K562 (cell line): ENCODE data around the genes SGSH and ENDOV.

- RAMPAGE, long total RNA = start-site peak on the minus strand at chr17:80220322-80220361, 93 and 40 reads in 2 replicates; start-site peak on the plus strand at chr17:80220419-80220454, 19 and 24 reads in 2 replicates
- RRBS = 6% methylated on average over 23 of the region's 60 CpGs
PRO-cap:
- standard = bidirectional peak, plus-strand start at chr17:80220427, minus-strand start at chr17:80220333
- CoPRO, capped RNA only, 2 experiments = peak in 2 of 2 experiments; most common plus-strand start chr17:80220427 (in 1); most common minus-strand start chr17:80220333 (in 1)
- CoPRO, capped and uncapped RNA, 2 experiments = no peak in any of the 2 experiments
- CoPRO, uncapped RNA only, 2 experiments = no peak in any of the 2 experiments
CAGE:
- cytosol, long polyA plus RNA = no peak
- long polyA plus RNA = no peak
- nucleolus, long total RNA = no peak
- nucleus, long polyA plus RNA = no peak
Observed at GRCh38 chr17:80220033-80220591, at the start of gene SGSH. SGSH (minus strand) TSS chr17:80220333.

- RAMPAGE, long total RNA = no peak
- RRBS = no CpG with 5 or more reads among the region's 14 CpGs
PRO-cap:
- standard = no peak
- CoPRO, capped RNA only, 2 experiments = no peak in any of the 2 experiments
- CoPRO, capped and uncapped RNA, 2 experiments = no peak in any of the 2 experiments
- CoPRO, uncapped RNA only, 2 experiments = peak in 1 of 2 experiments; most common plus-strand start chr17:80263618 (in 1)
CAGE:
- cytosol, long polyA plus RNA = no peak
- long polyA plus RNA = no peak
- nucleolus, long total RNA = no peak
- nucleus, long polyA plus RNA = no peak
Observed at GRCh38 chr17:80263128-80263785, 2.6 kb downstream of the RNF213 start.

- RAMPAGE, long total RNA = no peak
- RRBS = no CpG with 5 or more reads among the region's 13 CpGs
PRO-cap:
- standard = no peak
- CoPRO, capped RNA only, 2 experiments = no peak in any of the 2 experiments
- CoPRO, capped and uncapped RNA, 2 experiments = no peak in any of the 2 experiments
- CoPRO, uncapped RNA only, 2 experiments = no peak in any of the 2 experiments
CAGE:
- cytosol, long polyA plus RNA = no peak
- long polyA plus RNA = no peak
- nucleolus, long total RNA = no peak
- nucleus, long polyA plus RNA = no peak
Observed at GRCh38 chr17:80345432-80345784, 69.6 kb upstream of the ENDOV start.

DNA sequence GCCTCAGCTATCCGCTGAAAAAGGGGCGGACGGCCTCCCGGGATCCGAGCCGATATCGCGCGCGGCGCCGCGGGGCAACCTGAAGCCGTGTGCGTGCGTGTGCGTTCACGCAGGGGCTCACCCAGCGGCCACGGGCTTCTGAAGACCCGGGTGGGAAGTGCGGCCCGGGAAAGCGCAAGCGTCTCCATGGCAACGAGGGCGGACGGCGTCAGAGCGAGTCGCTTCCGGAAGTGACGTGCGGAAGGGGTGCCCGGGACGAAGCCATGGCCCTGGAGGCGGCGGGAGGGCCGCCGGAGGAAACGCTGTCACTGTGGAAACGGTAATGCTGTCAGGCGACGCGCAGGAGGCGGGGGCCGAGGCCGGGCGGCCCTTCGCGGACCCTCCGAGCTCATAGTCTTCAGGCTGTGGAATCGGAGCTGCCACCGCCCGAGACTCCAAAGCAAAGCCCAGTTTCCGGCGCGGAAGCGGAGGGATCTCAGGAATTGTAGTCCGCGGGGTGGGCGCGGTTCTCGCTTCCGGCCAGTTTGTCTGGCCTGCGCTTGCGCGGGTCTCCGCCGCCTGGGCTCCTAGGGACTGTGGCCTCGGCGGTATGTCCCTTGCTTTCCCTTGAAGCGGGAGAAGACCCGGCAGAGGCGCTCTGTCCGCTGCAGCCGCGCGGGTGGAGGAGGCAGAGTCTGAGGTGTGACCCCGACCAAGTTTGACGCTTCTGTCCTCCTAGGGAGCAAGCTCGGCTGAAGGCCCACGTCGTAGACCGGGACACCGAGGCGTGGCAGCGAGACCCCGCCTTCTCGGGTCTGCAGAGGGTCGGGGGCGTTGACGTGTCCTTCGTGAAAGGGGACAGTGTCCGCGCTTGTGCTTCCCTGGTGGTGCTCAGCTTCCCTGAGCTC is at the start of gene ENDOV:
TSS of gene ENDOV (plus strand) at position 236 of the 887 bp plus-strand sequence.
- RAMPAGE, long total RNA = start-site peak on the plus strand centred at position 246 of the sequence, 26 bp wide, 26 and 42 reads in 2 replicates
- RRBS = 2% methylated on average over 44 of the region's 96 CpGs
PRO-cap:
- standard = bidirectional peak, plus-strand start at position 255 of the sequence, minus-strand start at position 188 of the sequence; bidirectional peak, plus-strand start at position 527 of the sequence, minus-strand start at position 448 of the sequence
- CoPRO, capped RNA only, 2 experiments = peak in 2 of 2 experiments; most common plus-strand start position 264 of the sequence (in 2); most common minus-strand start position 140 of the sequence (in 2)
- CoPRO, capped and uncapped RNA, 2 experiments = peak in 2 of 2 experiments; most common plus-strand start position 522 of the sequence (in 2); most common minus-strand start position 156 of the sequence (in 1)
- CoPRO, uncapped RNA only, 2 experiments = no peak in any of the 2 experiments
CAGE:
- cytosol, long polyA plus RNA = start-site peak on the plus strand centred at position 241 of the sequence, 28 bp wide, 44 and 24 reads in 2 replicates
- long polyA plus RNA = start-site peak on the plus strand centred at position 245 of the sequence, 19 bp wide, 22 and 26 reads in 2 replicates
- nucleolus, long total RNA = no peak
- nucleus, long polyA plus RNA = start-site peak on the plus strand centred at position 243 of the sequence, 32 bp wide, 26 and 33 reads in 2 replicates

DNA sequence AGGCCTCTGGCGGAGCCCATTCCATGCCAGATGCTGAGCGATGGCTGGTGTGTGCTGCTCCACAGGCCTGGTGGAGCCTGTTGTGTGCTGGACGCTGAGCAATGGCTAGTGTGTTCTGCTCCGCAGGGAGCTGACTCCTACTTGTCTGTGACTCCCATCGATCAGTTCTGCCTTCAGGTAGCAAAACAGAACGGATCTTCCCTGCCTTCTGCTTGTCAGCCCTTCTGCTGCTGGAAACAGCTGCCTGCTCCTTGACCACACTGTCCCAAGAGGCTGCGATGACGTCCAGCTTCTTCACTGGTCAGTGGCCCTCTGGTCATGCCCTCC is 4.4 kb downstream of the ENDOV start:
- RAMPAGE, long total RNA = no peak
- RRBS = no CpG with 5 or more reads among the region's 8 CpGs
PRO-cap:
- standard = no peak
- CoPRO, capped RNA only, 2 experiments = no peak in any of the 2 experiments
- CoPRO, capped and uncapped RNA, 2 experiments = no peak in any of the 2 experiments
- CoPRO, uncapped RNA only, 2 experiments = no peak in any of the 2 experiments
CAGE:
- cytosol, long polyA plus RNA = no peak
- long polyA plus RNA = no peak
- nucleolus, long total RNA = no peak
- nucleus, long polyA plus RNA = no peak

- RAMPAGE, long total RNA = no peak
- RRBS = 21% methylated on average over 3 of the region's 7 CpGs
PRO-cap:
- standard = no peak
- CoPRO, capped RNA only, 2 experiments = no peak in any of the 2 experiments
- CoPRO, capped and uncapped RNA, 2 experiments = no peak in any of the 2 experiments
- CoPRO, uncapped RNA only, 2 experiments = no peak in any of the 2 experiments
CAGE:
- cytosol, long polyA plus RNA = no peak
- long polyA plus RNA = no peak
- nucleolus, long total RNA = no peak
- nucleus, long polyA plus RNA = no peak
Observed at GRCh38 chr17:80437803-80438077, 22.8 kb downstream of the ENDOV start.

- RAMPAGE, long total RNA = no peak
- RRBS = 3% methylated on average over 5 of the region's 16 CpGs
PRO-cap:
- standard = no peak
- CoPRO, capped RNA only, 2 experiments = no peak in any of the 2 experiments
- CoPRO, capped and uncapped RNA, 2 experiments = no peak in any of the 2 experiments
- CoPRO, uncapped RNA only, 2 experiments = no peak in any of the 2 experiments
CAGE:
- cytosol, long polyA plus RNA = no peak
- long polyA plus RNA = no peak
- nucleolus, long total RNA = no peak
- nucleus, long polyA plus RNA = no peak
Observed at GRCh38 chr17:80474218-80475013, 2.0 kb downstream of the NPTX1 start.

- RAMPAGE, long total RNA = no peak
- RRBS = no CpG with 5 or more reads among the region's 3 CpGs
PRO-cap:
- standard = no peak
- CoPRO, capped RNA only, 2 experiments = no peak in any of the 2 experiments
- CoPRO, capped and uncapped RNA, 2 experiments = no peak in any of the 2 experiments
- CoPRO, uncapped RNA only, 2 experiments = no peak in any of the 2 experiments
CAGE:
- cytosol, long polyA plus RNA = no peak
- long polyA plus RNA = no peak
- nucleolus, long total RNA = no peak
- nucleus, long polyA plus RNA = no peak
Observed at GRCh38 chr17:80600390-80600581, 55.6 kb downstream of the RPTOR start.

GRCh38 chr17:80695231-80696002 is 150.8 kb downstream of the RPTOR start:
- RAMPAGE, long total RNA = no peak
- RRBS = no CpG with 5 or more reads among the region's 23 CpGs
PRO-cap:
- standard = no peak
- CoPRO, capped RNA only, 2 experiments = no peak in any of the 2 experiments
- CoPRO, capped and uncapped RNA, 2 experiments = no peak in any of the 2 experiments
- CoPRO, uncapped RNA only, 2 experiments = no peak in any of the 2 experiments
CAGE:
- cytosol, long polyA plus RNA = no peak
- long polyA plus RNA = no peak
- nucleolus, long total RNA = no peak
- nucleus, long polyA plus RNA = no peak

GRCh38 chr17:80792305-80793066 is 199.2 kb upstream of the CHMP6 start:
- RAMPAGE, long total RNA = no peak
- RRBS = no CpG with 5 or more reads among the region's 20 CpGs
PRO-cap:
- standard = no peak
- CoPRO, capped RNA only, 2 experiments = no peak in any of the 2 experiments
- CoPRO, capped and uncapped RNA, 2 experiments = no peak in any of the 2 experiments
- CoPRO, uncapped RNA only, 2 experiments = no peak in any of the 2 experiments
CAGE:
- cytosol, long polyA plus RNA = no peak
- long polyA plus RNA = no peak
- nucleolus, long total RNA = no peak
- nucleus, long polyA plus RNA = no peak

- RAMPAGE, long total RNA = no peak
- RRBS = no CpG with 5 or more reads among the region's 14 CpGs
PRO-cap:
- standard = unidirectional peak, plus-strand start at chr17:80832567
- CoPRO, capped RNA only, 2 experiments = no peak in any of the 2 experiments
- CoPRO, capped and uncapped RNA, 2 experiments = no peak in any of the 2 experiments
- CoPRO, uncapped RNA only, 2 experiments = no peak in any of the 2 experiments
CAGE:
- cytosol, long polyA plus RNA = no peak
- long polyA plus RNA = no peak
- nucleolus, long total RNA = no peak
- nucleus, long polyA plus RNA = no peak
Observed at GRCh38 chr17:80832267-80832877, 159.3 kb upstream of the CHMP6 start.

DNA sequence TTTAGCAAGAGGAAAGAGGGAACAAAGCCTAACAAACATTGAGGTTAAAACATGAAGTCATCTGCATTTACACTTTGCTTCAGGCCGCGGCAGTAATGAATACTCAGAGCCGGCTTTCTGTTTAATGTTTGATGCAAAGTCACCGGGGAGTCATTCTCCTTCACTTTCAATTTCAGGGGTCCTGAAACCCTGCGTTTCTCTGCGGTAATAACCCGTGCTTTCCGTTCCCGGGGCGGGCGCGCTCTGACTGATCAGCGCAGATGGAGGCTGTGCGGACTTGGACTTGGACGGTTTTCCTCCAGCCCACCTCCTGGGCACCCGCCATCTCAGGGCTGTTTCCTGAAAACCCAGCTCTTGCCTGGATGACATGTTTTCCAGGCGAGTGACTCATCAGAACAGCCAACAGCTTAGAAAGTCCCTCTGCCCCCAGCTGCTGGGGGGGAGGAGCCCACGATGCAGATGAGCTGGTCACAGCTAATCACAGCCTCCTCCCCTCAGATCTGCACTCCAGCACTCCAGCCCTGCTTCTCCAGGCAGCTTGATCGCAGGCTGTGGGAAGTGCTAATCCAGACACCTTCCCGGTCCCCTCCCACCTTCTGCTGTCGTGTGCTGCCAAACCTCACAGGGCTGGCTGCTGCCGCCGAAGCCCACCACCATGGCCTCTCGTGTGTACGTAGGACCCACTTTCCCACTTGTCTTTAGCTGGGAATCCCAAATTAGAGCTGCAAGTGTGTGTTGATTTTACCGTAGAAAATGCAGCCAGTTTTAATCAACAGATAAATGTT is 158.6 kb upstream of the CHMP6 start:
- RAMPAGE, long total RNA = no peak
- RRBS = 3% methylated on average over 5 of the region's 26 CpGs
PRO-cap:
- standard = bidirectional peak, plus-strand start at position 513 of the sequence, minus-strand start at position 328 of the sequence
- CoPRO, capped RNA only, 2 experiments = peak in 2 of 2 experiments; most common plus-strand start position 513 of the sequence (in 2); most common minus-strand start position 328 of the sequence (in 1)
- CoPRO, capped and uncapped RNA, 2 experiments = peak in 2 of 2 experiments; most common plus-strand start position 169 of the sequence (in 1); most common minus-strand start position 116 of the sequence (in 1)
- CoPRO, uncapped RNA only, 2 experiments = no peak in any of the 2 experiments
CAGE:
- cytosol, long polyA plus RNA = no peak
- long polyA plus RNA = no peak
- nucleolus, long total RNA = no peak
- nucleus, long polyA plus RNA = no peak

GRCh38 chr17:80886459-80886981 is 105.1 kb upstream of the CHMP6 start:
- RAMPAGE, long total RNA = no peak
- RRBS = 91% methylated on average over 14 of the region's 24 CpGs
PRO-cap:
- standard = no peak
- CoPRO, capped RNA only, 2 experiments = no peak in any of the 2 experiments
- CoPRO, capped and uncapped RNA, 2 experiments = no peak in any of the 2 experiments
- CoPRO, uncapped RNA only, 2 experiments = no peak in any of the 2 experiments
CAGE:
- cytosol, long polyA plus RNA = no peak
- long polyA plus RNA = no peak
- nucleolus, long total RNA = no peak
- nucleus, long polyA plus RNA = no peak

- RAMPAGE, long total RNA = no peak
- RRBS = no CpG with 5 or more reads among the region's 23 CpGs
PRO-cap:
- standard = no peak
- CoPRO, capped RNA only, 2 experiments = no peak in any of the 2 experiments
- CoPRO, capped and uncapped RNA, 2 experiments = no peak in any of the 2 experiments
- CoPRO, uncapped RNA only, 2 experiments = no peak in any of the 2 experiments
CAGE:
- cytosol, long polyA plus RNA = no peak
- long polyA plus RNA = no peak
- nucleolus, long total RNA = no peak
- nucleus, long polyA plus RNA = no peak
Observed at GRCh38 chr17:80895399-80895931, 96.2 kb upstream of the CHMP6 start.

GRCh38 chr17:80959235-80960182 is 32.1 kb upstream of the CHMP6 start:
- RAMPAGE, long total RNA = no peak
- RRBS = no CpG with 5 or more reads among the region's 39 CpGs
PRO-cap:
- standard = no peak
- CoPRO, capped RNA only, 2 experiments = no peak in any of the 2 experiments
- CoPRO, capped and uncapped RNA, 2 experiments = no peak in any of the 2 experiments
- CoPRO, uncapped RNA only, 2 experiments = no peak in any of the 2 experiments
CAGE:
- cytosol, long polyA plus RNA = no peak
- long polyA plus RNA = no peak
- nucleolus, long total RNA = no peak
- nucleus, long polyA plus RNA = no peak

- RAMPAGE, long total RNA = no peak
- RRBS = no CpG with 5 or more reads among the region's 12 CpGs
PRO-cap:
- standard = no peak
- CoPRO, capped RNA only, 2 experiments = no peak in any of the 2 experiments
- CoPRO, capped and uncapped RNA, 2 experiments = no peak in any of the 2 experiments
- CoPRO, uncapped RNA only, 2 experiments = no peak in any of the 2 experiments
CAGE:
- cytosol, long polyA plus RNA = no peak
- long polyA plus RNA = no peak
- nucleolus, long total RNA = no peak
- nucleus, long polyA plus RNA = no peak
Observed at GRCh38 chr17:80984688-80985259, 6.9 kb upstream of the CHMP6 start.

DNA sequence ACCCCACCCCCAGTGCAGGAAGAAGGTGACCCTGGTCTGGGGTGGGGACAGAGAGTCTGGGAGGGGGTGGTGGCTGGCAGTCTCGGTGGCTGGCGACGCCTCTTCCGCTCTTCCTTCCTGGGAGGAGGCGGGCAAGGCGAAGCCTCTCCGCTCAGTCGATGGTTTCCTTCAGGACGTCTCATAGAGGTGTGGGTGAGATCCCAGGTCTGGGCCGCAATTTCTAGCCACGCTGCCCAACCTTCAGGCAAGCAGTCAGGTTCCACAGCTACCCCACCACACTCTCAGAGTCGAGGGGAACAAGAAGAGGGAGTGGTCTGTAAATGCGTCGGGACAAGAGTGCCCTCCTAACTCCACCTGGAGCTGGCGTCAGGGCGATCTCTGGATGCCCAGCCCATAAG is 2.8 kb upstream of the BAIAP2 start:
- RAMPAGE, long total RNA = no peak
- RRBS = no CpG with 5 or more reads among the region's 16 CpGs
PRO-cap:
- standard = no peak
- CoPRO, capped RNA only, 2 experiments = no peak in any of the 2 experiments
- CoPRO, capped and uncapped RNA, 2 experiments = no peak in any of the 2 experiments
- CoPRO, uncapped RNA only, 2 experiments = no peak in any of the 2 experiments
CAGE:
- cytosol, long polyA plus RNA = no peak
- long polyA plus RNA = no peak
- nucleolus, long total RNA = no peak
- nucleus, long polyA plus RNA = no peak

DNA sequence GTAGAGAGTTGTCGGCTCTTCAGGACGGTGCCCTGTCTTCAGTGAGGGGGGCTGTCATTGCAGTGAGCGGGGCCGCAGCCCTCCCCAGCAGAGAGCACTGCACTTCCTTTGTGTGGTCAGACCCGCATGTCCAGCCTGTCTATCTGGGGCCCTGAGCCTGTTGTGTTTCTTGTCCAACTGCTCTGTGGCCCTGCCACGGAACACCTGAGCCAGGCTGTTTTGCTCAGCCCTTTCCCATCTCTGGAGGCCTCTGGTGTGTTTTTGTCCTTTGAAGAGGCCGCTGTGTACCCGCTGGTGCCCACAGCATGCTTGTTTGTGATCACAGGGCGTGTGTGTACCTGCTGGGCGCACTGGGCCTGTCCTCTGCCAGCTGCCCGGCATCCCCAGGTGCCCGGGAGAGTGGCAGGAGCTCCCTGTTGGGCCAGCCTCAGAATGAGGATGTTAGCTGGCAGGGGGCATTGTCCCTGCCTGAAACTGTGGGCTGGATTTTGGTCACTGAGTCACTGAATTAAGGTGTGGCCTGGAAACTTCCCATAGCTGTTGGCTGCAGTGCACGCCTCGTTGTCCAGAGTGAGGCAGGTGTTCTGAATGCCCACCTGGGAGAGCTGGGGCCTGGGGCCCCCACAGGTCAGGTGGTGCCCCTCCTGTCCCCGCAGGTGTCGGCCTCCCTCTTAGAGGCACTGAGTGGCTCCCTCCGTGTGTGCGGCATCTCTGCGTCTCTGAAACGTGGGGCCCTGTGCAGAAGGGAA is 31.1 kb downstream of the BAIAP2 start:
- RAMPAGE, long total RNA = no peak
- RRBS = no CpG with 5 or more reads among the region's 20 CpGs
PRO-cap:
- standard = no peak
- CoPRO, capped RNA only, 2 experiments = no peak in any of the 2 experiments
- CoPRO, capped and uncapped RNA, 2 experiments = no peak in any of the 2 experiments
- CoPRO, uncapped RNA only, 2 experiments = no peak in any of the 2 experiments
CAGE:
- cytosol, long polyA plus RNA = no peak
- long polyA plus RNA = no peak
- nucleolus, long total RNA = no peak
- nucleus, long polyA plus RNA = no peak